A673 (cell line): Measurements from ENCODE around the gene DNAAF8.

- PRO-cap, result no peak
These were observed 7.4 kb downstream of the VASN start for GRCh38 chr16:4379012-4379415.

DNA sequence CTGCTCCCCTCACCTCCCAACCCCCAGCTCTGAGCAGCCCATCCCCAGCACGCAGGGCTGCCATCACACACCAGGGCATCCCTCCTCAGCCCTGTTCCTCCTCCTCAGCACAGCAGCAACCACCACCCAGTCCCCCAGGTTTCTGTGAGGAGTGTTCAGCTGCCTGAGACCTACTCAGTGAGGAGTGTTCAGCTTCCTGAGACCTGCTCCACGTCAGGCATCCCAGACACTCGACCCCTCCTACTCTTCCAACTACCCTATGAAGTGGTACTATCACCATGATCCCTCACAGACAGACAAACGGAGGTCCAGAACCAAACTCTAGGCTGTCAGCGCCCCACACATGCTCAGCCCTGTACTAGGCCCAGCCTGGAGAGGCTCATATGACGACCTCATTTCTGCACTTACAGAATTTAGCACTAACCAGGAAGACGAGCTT is 21.0 kb downstream of the CORO7 start:
- PRO-cap, result no peak

- PRO-cap, result no peak
These were observed 16.5 kb downstream of the CORO7 start for GRCh38 chr16:4399920-4400247.

- PRO-cap, result no peak
These were observed 3.9 kb downstream of the CORO7 start for GRCh38 chr16:4412306-4413037.

- PRO-cap, result no peak
These were observed 8.8 kb downstream of the HMOX2 start for GRCh38 chr16:4484960-4485511.

- PRO-cap, result no peak
These were observed 25.0 kb upstream of the NUDT16L1 start for GRCh38 chr16:4668276-4668912.

GRCh38 chr16:4673767-4673999 is 19.7 kb upstream of the NUDT16L1 start:
- PRO-cap, result no peak

DNA sequence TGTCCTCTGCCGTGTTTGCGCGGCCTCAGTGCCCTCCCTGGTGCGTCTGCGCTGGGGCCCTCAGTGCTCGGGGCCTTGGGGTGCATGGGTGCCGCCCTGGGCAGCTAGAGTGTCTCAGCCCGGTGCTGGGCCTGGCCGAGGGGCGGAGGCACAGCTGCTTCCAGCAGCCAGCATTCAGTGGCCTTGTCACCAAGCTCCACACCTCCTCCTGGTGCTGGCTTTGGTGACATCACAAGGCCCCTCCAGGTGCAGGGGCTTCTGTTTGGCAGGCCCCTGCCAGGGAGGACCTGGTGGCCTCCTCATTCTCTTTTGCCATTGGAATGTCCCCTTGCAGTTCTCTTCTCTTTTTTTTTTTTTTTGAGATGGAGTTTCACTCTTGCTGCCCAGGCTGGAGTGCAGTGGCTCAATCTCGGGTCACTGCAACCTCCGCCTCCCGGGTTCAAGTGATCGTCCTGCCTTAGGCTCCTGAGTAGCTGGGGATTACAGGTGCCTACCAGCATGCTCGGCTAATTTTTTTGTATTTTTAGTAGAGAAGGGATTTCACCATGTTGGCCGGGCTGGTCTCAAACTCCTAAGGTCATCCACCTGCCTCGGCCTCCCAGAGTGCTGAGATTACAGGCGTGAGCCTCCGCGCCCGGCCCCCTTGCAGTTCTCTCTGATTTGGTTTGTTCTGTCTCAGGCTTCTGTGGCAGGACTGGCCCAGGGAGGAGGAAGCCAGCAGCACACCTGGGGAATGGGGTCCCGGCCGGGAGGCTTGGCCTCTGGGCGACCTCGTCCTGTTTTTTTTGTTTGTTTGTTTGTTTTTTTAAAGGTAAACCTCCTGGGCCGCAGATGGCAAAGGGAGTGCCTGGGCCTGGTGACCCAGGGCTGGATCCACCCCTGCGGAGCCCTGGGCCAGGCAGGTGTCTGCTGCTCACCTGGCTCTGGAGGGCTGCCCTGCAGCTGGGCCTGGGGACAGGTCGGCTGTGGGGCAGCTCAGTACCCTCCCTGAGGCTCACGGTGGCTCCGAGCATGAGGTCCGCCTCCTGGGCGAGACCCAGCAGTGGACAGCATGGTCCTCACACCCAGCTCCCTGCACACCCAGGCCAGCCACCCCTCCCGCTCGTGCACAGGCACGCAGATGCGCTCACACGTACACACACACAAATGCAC is 3.6 kb upstream of the NUDT16L1 start:
- PRO-cap, result no peak

- PRO-cap, result no peak
These were observed 1.7 kb downstream of the NUDT16L1 start for GRCh38 chr16:4694741-4695800.

DNA sequence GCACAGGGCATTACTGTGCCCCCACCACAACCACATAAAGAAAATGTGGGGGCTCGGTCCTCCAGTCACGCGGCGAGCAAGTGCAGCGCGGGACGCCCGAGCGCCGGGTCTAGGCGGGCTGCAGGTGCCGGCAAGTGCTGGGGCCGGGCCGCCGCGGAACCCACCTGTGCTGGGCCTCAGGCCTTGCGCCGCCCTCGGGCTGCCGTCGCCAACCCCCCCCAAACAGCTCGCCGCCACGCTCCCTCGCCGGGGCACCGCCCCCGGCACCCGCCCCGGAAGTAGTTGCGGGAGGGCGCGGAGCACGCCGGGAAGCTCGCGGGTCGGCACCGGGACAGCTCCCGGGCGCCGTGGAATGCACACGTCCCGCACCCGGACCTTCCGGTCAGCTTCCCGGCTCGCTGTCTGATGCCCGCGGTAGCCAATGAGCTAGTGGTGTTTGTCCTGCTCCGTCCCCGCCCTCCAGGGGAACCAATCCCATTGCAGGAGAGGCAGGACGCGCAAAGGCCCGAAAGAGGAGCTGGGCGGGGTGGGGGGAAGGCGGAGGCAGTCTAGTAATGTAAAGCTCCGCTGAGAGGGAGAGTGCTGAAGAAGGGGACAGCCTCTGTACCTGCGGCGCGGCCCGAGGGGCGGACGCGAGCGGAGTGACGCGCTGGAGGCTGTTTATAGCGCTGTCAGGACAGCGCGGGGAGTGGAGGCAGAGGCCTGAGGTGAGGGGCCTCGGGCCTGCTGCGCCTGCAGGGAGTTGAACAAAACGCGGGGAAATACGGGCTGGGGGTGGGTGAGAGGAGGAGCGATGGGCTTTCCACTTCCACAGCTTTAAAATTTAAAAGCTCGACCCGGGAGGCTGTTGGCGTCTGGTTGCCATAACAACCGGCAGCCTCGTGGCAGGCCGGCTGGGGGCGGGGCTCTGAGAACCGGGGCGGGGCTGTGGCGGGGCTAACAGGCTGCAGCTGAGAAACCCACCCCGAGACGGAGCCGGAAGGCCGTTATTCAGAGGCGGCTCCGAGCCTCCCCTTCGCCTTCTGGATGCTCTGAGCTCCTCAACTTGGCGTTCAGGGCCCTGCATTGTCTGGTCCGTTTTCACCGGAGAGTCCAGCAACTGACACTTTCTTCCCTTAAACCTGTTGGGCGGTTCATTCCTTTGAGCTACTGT is at the start of gene DNAAF8:
TSS of gene DNAAF8 (plus strand) at position 546 of the 1,153 bp plus-strand sequence.
- PRO-cap, result bidirectional peak, plus-strand start at position 546 of the sequence, minus-strand start at position 219 of the sequence; unidirectional peak, plus-strand start at position 967 of the sequence

GRCh38 chr16:4830440-4830677 is 16.7 kb downstream of the GLYR1 start:
- PRO-cap, result no peak

- PRO-cap, result no peak
These were observed 35.1 kb downstream of the UBN1 start for GRCh38 chr16:4882333-4882763.

GRCh38 chr16:4885418-4886156 is 38.3 kb downstream of the UBN1 start:
- PRO-cap, result no peak

DNA sequence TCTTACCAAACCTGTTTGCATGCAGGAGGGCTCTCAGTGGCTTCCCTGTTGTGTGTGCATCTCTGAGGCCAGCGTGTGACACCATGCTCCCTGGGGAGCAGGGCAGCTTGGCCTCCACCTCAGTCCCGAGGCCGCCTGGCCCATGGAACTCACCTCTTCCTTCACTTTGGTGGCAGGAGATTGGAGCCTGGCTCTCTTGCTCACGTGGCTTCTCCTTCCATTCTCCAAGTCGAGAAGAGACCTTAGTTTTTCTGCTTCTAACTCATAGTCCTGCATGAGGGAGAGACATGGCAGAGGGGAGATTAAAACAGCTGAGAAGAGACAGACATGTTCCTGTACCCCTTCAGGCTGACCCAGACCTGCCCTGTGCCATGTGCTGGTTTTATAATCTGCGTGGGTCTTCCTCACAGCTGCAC is 40.7 kb downstream of the UBN1 start:
- PRO-cap, result no peak

GRCh38 chr16:4890076-4890917 is 43.0 kb downstream of the UBN1 start:
- PRO-cap, result no peak

DNA sequence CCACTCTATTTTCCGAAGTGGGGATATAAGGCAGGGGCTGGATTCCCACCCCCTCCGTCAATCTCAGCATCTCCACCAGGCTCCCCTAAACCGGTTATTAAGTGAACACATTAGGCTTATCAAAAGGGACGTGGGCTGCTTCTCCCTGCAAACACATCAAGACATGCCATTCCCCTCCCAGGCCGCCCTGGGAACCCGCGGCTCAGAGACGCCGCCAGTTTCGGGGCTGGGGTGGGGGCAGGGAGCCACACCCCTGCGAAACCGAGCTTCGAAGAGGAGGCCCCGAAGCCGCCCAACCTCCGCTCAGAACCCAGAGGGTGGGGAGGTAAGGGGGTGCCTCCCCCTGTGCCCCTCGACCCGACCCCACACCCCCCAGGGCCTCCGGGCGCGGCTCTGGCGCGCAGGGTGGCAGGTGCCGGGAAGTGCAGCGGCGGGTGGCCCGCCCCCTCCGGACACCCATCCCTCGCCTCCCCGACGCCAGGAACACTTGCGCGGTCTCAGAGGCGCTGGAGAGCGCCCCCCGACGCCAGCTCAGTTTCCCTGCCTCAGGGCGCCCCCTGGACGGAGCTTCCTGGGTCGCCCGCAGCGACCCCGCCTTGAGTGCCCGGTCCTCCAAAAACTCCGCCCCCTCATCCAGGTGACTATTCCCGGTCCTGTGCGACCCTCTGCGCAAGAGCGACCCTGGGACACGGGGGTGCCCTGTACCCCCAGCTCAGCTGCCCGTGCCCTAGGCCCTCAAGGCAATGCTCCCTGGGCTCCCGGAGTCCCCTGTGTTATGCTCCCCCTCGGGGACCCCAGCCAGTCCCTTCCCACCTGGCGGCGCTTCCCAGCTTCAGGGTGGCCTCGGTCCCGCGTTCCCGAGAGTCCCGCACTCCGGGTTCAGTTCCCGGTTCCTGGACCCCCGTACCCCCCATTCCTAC is 704 bp downstream of the PPL start:
- PRO-cap, result no peak

DNA sequence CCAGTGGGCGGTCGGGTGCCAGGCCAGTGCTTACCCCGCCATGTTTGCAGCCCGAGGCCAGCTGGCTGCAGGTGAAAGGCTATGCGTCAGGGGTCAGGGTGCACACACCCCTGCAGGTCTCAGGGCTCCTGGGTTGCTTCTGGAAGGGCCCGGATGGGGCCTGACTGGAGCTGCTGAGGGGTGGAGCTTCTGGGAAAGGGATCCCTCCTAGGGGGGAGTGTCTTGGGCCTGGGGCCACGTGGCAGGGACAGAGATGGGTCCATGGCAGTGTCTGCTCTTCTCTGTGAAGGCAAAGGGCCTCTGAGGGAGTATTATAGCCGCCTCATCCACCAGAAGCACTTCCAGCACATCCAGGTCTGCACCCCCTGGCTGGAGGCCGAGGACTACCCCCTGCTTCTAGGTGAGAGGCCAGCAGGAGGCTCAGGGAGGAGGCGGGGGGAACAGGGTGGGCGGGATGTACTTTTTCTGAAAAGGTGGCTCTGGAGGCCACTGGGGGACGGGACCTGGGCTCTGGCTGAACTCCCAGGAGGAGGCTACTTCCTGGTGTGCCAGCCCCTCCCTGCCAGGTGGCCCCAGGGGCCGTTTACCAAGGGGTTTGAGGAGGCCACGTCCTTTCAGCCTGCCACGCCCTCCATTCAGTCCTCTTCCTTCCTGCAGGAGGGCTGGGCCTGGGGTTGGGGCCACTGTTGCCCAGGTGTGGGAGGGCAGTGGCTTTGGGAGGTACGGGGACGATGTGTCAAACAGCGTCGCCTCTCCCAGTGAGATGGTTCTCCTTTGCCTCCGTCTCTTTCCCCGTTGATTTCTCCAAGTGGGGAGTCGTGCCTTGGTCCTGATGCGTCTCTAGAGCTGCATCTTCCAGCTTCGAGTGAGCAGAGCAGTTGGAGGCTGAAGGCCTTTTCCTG is 9.3 kb downstream of the ALG1 start:
- PRO-cap, result no peak

GRCh38 chr16:5084677-5085473 is 12.7 kb downstream of the EEF2KMT start:
- PRO-cap, result no peak

- PRO-cap, result unidirectional peak, plus-strand start at chr16:5097099; unidirectional peak, plus-strand start at chr16:5097156
These were observed 612 bp downstream of the EEF2KMT start for GRCh38 chr16:5096927-5097438.

- PRO-cap, result no peak
These were observed 142.0 kb upstream of the EEF2KMT start for GRCh38 chr16:5239521-5240141.